Liver (tissue), 9 donors: ENCODE results near the genes OR8U1, OR5M11, OR5AP2, OR5AR1, LRRC55, OR10W1 and OR5B3.

DNA sequence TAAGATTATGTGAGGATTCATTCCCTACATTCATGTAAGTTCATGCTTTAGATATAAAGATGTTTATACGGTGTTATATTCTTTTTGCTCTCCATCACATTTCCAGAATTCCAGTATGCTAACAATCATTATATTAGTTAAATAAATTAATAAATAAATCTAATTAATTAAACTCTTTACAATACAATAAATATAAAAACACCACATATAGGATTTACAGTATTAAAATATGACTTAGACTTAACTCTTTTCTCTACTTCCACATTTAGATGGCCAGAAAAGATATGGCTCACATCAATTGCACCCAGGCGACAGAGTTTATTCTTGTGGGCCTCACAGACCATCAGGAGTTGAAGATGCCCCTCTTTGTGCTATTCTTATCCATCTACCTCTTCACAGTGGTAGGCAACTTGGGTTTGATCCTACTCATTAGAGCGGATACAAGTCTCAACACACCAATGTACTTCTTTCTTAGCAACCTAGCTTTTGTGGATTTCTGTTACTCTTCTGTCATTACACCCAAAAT, at the start of gene OR8U1:
Gene OR8U1, plus strand, starts transcription at position 285 of the 526 bp plus-strand sequence.
- PRO-cap, 5 experiments: no peak in any of the 5 experiments
- RAMPAGE, long total RNA, 2 experiments: no peak in any of the 2 experiments
- RRBS: no CpG with 5 or more reads among the region's 3 CpGs

GRCh38 chr11:56543132-56543534, at the start of gene OR5M11:
Gene OR5M11 (minus strand): TSS chr11:56543257.
- PRO-cap, 5 experiments: no peak in any of the 5 experiments
- RAMPAGE, long total RNA, 2 experiments: no peak in any of the 2 experiments
- RRBS: no CpG with 5 or more reads among the region's 3 CpGs

- PRO-cap, 5 experiments: no peak in any of the 5 experiments
- RAMPAGE, long total RNA, 2 experiments: no peak in any of the 2 experiments
- RRBS: no CpG with 5 or more reads among the region's 2 CpGs
Observed at GRCh38 chr11:56642257-56642653, at the start of gene OR5AP2. Gene OR5AP2 (minus strand): TSS chr11:56642439.

DNA sequence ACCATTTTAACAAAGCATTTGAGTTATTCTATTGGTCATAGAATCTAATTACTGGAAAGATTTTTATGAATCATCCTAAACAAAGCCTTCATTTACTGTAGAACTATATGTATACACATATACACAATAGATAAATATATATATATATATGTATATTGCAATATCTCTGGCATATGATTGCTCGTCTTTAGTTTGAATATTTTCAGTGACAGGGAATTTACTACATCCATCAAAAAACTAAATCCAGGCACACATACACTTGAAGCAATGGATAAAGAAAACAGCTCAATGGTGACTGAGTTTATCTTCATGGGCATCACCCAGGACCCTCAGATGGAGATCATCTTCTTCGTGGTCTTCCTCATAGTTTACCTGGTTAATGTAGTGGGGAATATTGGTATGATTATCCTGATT, at the start of gene OR5AR1:
Gene OR5AR1, plus strand, starts transcription at position 268 of the 414 bp plus-strand sequence.
- PRO-cap, 5 experiments: no peak in any of the 5 experiments
- RAMPAGE, long total RNA, 2 experiments: no peak in any of the 2 experiments
- RRBS: no CpG with 5 or more reads among the region's 2 CpGs

DNA sequence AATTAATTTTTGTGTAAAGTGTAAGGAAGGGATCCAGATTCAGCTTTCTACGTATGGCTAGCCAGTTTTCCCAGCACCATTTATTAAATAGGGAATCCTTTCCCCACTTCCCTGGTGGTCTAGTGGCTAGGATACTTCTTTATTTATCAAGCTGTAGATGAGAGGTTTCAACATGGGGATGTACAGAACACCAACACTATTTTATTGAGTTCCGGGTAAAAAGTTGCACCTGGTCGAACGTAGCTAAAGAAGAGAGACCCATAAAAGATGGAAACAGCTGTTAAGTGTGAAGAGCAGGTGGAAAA, 41.5 kb upstream of the OR9G4 start:
- PRO-cap, 5 experiments: peak in 2 of 5 experiments; most common plus-strand start position 106 of the sequence (in 2)
- RAMPAGE, long total RNA, 2 experiments: no peak in any of the 2 experiments
- RRBS: no CpG with 5 or more reads among the region's 4 CpGs

DNA sequence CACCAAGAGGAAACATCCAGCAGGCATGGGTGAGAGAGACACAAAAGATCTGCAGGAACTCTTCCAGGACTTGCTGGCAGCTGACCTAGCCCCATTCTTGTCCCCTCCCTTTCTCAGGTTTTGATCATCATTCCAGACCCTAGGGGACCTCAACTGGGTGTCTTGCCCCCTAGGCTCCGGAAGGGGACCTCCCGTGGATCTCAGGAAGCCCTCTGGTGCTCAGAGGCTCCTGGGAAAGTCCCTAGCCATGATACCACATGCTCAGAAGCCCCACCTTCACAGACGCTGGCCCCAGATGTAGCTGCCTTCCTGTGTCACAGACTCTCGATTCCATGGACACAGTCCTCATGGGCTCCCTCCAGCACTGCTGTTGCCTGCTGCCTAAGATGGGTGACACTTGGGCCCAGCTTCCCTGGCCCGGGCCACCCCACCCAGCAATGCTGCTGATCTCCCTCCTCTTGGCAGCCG, at the start of gene LRRC55:
Gene LRRC55, plus strand, starts transcription at position 317 of the 468 bp plus-strand sequence.
- PRO-cap, 5 experiments: no peak in any of the 5 experiments
- RAMPAGE, long total RNA, 2 experiments: start-site peak on the plus strand in 1 of 2 experiments, centred at position 299 of the sequence, 13 reads per replicate
- RRBS: 78% methylated on average over 3 of the region's 6 CpGs

DNA sequence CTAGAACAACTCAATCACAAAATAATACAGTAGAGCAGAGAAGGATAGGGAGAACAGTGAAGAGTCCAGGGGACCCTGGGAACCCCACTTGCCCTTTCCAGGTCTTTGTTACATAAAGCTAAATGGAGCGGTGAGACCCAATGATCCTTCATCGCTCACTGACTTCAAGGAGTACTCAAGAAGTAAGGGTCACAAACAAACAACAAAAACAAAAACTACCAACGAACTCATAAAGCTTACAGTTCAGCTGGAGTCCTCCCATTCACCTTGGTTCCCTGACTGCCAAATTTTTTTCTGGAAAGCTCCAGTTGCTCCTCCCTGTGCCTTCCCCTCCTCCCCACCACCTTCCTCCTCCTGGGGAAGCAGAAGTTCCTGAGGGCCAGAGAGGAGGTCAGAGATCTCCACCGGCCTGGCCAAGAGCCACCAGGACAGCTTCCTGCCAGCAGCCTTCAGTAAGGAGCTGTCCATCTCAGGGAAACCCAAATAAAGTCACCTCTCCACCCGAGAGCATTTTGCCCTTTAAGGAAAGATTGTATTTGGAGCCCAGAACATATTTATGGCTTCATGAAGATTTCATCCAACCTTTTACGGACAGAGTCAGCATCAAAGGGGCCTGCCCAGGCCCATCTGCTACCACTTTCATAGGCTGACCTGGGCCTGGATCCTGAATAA, 20.1 kb downstream of the APLNR start:
- PRO-cap, 5 experiments: no peak in any of the 5 experiments
- RAMPAGE, long total RNA, 2 experiments: no peak in any of the 2 experiments
- RRBS: no CpG with 5 or more reads among the region's 6 CpGs

GRCh38 chr11:57305280-57305877, 19.4 kb downstream of the TNKS1BP1 start:
- PRO-cap, 5 experiments: peak in 2 of 5 experiments; most common plus-strand start chr11:57305619 (in 2)
- RAMPAGE, long total RNA, 2 experiments: no peak in any of the 2 experiments
- RRBS: no CpG with 5 or more reads among the region's 11 CpGs

DNA sequence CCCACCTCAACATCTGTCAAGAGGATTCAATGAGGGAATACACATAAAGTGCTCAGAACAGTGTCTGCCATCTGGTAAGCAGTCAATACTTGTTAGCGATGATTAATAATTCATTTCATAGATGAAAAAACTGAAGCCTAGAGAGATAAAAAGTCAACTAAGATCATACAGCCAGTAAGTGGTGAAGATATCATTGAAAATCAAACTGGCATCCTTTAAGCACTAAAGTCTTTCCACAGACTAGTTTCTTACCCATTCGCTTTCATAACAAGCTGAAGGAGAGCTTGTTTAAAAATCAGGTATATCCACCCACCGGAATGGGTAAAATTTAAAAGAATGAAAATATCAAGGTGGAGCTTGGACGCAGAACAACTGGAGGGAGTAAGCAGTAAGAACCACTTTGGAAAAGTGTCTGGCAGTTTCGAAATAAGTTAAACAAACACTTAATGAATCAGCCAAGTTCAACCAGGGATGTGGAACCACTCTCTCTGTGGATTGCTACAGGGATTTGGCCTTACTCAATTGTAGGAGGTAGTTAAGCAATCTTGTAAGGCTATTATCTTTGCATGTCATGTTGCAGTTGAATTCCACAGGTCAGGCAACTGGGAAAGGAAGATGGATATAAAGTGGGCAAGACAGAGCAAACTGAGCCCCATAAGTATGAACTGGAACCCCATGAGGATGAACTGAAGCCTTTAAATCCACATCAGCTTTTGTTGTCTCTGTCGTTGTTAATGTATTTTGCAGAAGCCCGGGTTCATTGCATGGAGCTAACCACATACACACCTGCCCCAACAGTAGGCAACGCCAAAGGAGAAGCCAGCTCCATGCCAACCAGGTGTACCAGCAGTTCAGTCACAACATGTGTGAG, 7.7 kb upstream of the SLC43A3 start:
- PRO-cap, 5 experiments: peak in 5 of 5 experiments; most common plus-strand start position 458 of the sequence (in 4); most common minus-strand start position 266 of the sequence (in 2)
- RAMPAGE, long total RNA, 2 experiments: no peak in any of the 2 experiments
- RRBS: no CpG with 5 or more reads among the region's 8 CpGs

GRCh38 chr11:57482390-57483701, 22.5 kb downstream of the RTN4RL2 start:
- PRO-cap, 5 experiments: no peak in any of the 5 experiments
- RAMPAGE, long total RNA, 2 experiments: no peak in any of the 2 experiments
- RRBS: 31% methylated on average over 35 of the region's 80 CpGs

DNA sequence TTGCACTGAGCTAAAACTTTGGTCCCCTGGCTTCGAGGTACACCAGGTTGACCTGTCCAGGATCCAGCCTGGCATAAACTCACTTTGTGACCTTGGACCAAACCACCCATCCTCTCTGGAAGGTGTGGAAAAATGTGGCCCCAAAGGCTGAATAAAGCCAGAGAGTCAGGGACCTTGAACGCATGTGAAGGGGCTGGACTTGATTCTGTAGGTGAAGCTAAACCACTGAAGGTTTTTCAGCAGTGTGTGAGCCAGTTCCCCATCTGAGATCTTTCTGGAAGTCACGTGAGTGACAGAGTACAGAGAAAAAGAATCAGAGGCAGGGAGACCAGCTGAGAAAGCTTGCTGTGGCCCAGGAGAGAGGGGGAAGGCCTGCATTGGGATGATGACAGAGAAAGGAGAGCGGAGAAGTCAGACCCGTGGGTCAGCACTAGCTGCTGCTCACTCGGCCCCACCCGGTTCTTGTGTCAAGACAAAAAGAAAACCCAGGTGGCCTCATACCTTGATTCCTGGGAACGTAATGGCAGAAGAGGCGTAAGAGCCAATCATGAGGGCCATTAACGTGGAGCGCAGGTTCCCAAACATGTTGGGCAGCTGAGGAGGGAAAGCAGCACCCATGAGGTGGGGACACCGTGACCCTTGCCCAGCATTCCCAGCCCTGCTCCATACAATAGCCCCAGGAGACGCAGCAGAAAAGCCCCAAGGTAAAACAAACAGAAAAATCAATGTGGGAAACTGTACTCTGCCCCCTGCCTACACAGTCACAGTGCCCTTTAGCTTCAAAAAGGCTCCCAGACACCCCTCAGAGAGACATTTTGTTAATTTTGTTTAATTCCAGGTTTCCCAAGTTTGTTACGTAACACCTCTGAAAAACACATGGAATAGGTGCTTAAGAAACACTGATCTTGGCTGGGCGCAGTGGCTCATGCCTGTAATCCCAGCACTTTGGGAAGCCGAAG, 18.0 kb downstream of the SLC43A1 start:
- PRO-cap, 5 experiments: peak in 3 of 5 experiments; most common plus-strand start position 302 of the sequence (in 3); most common minus-strand start position 276 of the sequence (in 2)
- RAMPAGE, long total RNA, 2 experiments: no peak in any of the 2 experiments
- RRBS: no CpG with 5 or more reads among the region's 16 CpGs

DNA sequence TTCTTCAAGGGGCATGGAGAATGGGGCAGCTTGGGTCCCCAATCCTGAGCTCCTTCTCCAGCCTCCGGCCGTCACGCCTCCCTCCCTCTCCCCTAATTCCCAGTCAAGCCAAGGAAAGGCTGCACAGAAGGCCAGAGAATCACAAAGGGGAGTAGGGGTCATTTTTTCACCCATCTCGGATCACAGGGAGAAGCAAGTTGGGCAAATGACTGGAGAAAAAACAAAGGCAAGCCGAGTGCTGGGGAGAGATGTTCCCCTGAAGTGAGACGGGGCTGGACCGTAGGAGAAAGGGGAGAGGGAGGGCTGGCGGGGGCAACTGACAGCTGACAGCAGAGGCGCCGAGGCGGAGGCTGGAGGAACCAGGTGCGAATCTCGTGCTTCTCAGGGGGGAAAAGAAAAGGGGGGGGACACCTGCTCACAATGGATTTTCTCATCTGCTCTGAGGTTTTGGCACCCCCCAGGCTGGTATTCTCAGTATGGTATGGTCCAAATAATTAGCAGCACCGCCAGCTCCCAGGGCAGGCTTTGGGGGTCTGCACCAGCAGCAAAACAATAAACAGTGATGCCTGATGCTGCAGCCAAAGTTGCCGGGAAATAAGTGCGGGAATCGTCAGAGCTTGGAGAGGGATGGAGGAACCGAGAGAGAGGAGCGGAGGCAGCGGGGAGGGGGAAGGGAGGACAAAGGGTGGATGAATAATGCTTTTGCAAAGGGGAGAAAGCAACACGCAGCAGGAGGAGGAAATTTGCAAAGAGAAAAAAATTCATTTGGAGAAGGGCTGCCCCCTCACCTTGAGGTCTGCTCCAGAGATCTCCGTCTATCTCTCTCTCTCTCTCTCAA, 596 bp downstream of the YPEL4 start:
- PRO-cap, 5 experiments: no peak in any of the 5 experiments
- RAMPAGE, long total RNA, 2 experiments: no peak in any of the 2 experiments
- RRBS: no CpG with 5 or more reads among the region's 22 CpGs

DNA sequence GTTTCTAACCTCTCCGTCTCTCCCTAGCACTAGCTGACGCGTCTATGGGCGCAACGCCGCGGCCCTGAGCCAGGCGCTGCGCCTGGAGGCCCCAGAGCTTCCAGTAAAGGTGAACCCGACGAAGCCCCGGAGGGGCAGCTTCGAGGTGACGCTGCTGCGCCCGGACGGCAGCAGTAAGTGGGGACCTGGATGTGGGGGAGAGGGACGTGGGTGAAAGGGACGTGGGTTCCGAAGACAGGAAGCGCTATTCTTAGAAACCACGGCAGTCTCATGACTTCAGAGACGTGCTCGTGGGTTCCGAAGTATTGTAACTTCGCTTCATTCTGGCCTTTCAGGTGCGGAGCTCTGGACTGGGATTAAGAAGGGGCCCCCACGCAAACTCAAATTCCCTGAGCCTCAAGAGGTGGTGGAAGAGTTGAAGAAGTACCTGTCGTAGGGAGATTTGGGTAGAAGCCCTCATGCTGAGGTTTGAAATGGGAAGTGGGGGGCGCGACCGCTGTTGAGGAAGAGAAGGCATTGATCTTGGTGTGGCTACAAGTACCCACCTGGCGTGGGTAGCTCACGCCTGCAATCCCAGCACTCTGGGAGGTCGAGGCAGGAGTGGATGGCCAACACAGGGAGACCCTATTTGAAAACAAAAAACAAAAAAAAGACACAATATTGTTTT, 624 bp downstream of the SELENOH start:
- PRO-cap, 5 experiments: peak in 3 of 5 experiments; most common plus-strand start position 279 of the sequence (in 2); most common minus-strand start position 175 of the sequence (in 2)
- RAMPAGE, long total RNA, 2 experiments: no peak in any of the 2 experiments
- RRBS: no CpG with 5 or more reads among the region's 35 CpGs

DNA sequence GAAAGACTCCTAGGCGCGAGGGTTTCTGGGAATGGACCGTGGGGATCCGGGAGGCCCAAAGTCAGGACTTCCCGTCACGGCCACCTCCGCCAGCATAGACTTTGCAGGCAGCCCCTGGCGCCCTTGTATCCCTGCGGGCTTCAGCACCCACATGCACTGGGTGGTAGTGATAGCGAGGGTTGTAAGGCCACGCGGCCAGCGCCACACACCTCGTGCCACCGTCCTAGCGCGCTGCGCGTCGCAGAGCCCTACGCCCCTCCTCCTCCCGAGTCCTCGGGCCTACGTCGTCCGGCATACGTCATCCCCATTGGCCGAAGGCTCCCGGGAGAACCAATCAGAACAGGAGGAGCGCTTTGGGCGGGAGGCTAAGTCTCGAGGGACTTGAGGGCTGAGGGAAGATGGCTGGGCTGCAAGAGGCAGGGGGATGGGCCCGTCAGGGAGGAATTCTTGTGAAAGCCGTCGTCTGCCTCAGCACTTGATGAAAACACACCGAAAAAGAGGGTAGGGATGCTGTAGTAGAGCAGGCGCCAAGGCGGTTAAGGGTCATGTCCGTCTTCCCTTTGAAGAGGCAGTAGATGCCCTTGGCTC, 1.4 kb upstream of the BTBD18 start:
- PRO-cap, 5 experiments: no peak in any of the 5 experiments
- RAMPAGE, long total RNA, 2 experiments: no peak in any of the 2 experiments
- RRBS: no CpG with 5 or more reads among the region's 39 CpGs

GRCh38 chr11:57776026-57776578, 14.5 kb downstream of the CTNND1 start:
- PRO-cap, 5 experiments: no peak in any of the 5 experiments
- RAMPAGE, long total RNA, 2 experiments: no peak in any of the 2 experiments
- RRBS: no CpG with 5 or more reads among the region's 4 CpGs

GRCh38 chr11:57776579-57777305, 15.1 kb downstream of the CTNND1 start:
- PRO-cap, 5 experiments: no peak in any of the 5 experiments
- RAMPAGE, long total RNA, 2 experiments: no peak in any of the 2 experiments
- RRBS: no CpG with 5 or more reads among the region's 2 CpGs

- PRO-cap, 5 experiments: no peak in any of the 5 experiments
- RAMPAGE, long total RNA, 2 experiments: no peak in any of the 2 experiments
- RRBS: no CpG with 5 or more reads among the region's 4 CpGs
Observed at GRCh38 chr11:57819414-57819869, 57.8 kb downstream of the CTNND1 start.

DNA sequence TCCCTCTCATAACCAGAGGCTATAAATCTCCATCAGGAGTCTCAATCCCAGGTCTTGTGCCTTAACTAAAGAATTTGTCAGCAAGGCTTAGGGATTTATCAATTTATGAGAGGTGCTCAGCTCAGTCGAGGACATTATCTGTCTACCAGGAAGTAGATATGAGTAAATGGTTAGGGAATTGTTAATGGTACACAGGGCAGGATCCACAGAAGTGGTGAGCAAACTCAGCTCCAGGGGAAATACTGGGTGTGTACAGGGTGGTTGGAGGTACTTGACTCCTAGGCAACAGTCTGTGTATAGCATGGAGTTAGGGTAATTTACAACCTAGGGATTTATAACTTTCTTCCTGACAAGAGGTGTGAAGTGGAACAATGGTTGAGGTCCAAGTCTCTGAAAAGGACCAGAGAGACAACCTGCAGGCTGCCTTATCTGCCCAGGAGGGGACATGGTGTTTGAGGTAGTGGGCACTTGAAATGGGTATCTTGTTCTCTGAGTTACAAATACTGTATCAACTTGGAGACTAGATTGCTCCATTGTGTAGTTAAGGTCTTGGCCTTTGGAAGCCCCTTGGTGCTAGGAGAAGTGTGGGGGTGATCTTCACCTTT, 123.3 kb upstream of the OR9Q1 start:
- PRO-cap, 5 experiments: no peak in any of the 5 experiments
- RAMPAGE, long total RNA, 2 experiments: no peak in any of the 2 experiments
- RRBS: no CpG with 5 or more reads among the region's 1 CpG

DNA sequence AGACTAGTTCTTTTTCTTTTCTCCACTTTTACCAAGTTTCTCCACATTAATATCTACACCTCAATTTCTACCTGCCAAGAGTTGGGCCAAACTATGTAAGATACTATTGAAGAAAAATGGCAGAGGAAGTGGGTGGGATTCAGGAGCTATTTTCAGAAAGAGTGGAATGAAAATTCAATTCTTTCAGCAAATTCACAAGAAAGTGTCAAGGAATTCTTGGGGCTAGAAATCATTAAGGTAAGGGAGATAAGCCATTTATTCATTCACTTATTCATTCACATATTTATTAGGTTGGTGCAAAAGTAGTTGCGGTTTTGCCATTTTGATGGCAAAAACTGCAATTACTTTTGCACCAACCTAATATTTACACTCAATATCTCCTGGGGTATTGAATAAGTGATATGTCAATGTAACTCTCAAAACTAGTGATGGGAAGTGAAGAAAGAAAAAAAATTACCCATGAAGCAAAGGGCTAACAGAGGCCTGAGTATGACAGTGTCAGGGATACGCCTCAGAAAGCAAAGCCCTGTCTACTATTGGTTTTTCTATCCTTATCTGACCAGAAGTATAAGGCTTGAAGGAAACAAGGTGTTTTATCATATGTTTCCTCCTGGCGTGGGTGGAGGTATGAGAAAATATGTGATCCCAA, at the start of gene OR10W1:
Gene OR10W1, minus strand, starts transcription at position 245 of the 649 bp plus-strand sequence.
- PRO-cap, 5 experiments: no peak in any of the 5 experiments
- RAMPAGE, long total RNA, 2 experiments: no peak in any of the 2 experiments
- RRBS: no CpG with 5 or more reads among the region's 3 CpGs

DNA sequence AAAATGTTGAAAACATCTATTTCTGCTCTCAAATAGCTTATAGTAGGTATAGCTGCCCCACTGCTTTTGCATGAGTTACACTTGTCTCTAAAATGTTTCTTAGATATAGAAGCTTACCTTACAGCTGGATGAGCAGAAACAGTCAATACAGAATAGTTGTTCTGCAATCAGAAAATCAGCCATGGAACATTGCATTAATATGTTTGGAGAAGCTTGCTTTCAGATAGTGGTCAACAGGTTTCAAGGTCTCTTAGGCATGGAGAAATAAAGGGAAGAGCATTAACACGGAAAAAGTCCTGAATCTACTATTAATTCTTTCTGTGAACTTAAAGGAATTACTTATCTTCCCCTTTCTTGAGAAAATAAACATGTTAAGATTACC, at the start of gene OR5B3:
Gene OR5B3, minus strand, starts transcription at position 191 of the 382 bp plus-strand sequence.
- PRO-cap, 5 experiments: no peak in any of the 5 experiments
- RAMPAGE, long total RNA, 2 experiments: no peak in any of the 2 experiments
- RRBS: no CpG with 5 or more reads among the region's 1 CpG